Hematopoietic multipotent progenitor cell (in vitro differentiated cells): ENCODE data around the genes FOXD2 and SLC5A9.

GRCh38 chr1:47437473-47438474 is at the start of gene FOXD2:
FOXD2 (plus strand) TSS chr1:47438044.
- CAGE, long polyA plus RNA = no peak

- CAGE, long polyA plus RNA = no peak
Observed at GRCh38 chr1:47685059-47685258, 247.1 kb downstream of the FOXD2 start.

DNA sequence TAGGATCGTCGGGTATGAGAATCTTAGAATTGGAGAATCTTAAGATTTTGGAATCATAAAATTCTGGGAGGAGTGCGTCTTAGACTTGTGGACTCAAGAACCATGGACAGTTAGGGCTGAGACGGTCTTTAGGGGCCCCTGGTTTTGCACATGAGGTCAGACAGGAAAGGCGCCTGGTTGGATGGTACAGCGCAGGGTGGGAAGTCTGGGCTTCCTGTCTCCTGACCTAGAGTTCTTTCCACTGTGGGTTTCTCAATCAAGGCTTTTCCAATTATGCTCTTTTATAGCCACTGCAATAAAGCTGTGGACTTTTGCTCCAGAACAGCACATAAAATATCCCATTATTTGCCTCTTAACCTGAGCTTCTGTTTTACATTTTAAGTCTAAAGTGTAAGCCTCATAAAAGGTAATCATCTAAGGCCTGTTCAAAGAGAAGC is 270.2 kb downstream of the TRABD2B start:
- CAGE, long polyA plus RNA = no peak

DNA sequence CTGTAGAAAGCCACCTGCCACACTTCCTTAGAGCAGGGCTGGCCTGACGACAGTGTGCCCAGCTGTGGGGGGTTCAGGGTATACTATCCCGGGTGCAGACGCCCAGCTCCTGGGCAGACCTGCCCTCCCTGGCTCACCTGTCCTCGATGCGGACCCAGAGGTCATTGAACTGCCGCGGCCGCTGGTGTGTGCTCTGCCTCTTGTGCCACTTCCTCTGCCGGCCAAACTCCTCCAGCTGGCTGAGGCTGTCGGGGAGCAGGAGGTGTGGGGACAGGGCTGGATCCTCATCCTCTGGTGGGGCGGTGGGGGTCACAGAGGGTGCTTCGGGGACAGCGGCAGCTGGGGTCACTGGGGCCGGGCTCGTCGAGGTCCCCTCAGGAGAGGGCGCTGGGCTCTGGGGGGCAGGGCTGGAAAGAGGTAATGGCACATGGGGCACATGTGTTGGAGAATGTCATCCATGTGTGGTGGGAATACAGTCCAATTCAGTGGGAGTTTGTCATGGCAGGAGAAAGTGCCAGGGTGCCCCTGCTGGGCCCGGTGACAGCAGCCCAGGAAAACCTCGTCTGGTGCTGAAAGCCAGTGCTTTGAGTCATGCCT is 222.1 kb downstream of the TRABD2B start:
- CAGE, long polyA plus RNA = no peak

GRCh38 chr1:47980720-47981471 is 16.3 kb downstream of the TRABD2B start:
- CAGE, long polyA plus RNA = no peak

DNA sequence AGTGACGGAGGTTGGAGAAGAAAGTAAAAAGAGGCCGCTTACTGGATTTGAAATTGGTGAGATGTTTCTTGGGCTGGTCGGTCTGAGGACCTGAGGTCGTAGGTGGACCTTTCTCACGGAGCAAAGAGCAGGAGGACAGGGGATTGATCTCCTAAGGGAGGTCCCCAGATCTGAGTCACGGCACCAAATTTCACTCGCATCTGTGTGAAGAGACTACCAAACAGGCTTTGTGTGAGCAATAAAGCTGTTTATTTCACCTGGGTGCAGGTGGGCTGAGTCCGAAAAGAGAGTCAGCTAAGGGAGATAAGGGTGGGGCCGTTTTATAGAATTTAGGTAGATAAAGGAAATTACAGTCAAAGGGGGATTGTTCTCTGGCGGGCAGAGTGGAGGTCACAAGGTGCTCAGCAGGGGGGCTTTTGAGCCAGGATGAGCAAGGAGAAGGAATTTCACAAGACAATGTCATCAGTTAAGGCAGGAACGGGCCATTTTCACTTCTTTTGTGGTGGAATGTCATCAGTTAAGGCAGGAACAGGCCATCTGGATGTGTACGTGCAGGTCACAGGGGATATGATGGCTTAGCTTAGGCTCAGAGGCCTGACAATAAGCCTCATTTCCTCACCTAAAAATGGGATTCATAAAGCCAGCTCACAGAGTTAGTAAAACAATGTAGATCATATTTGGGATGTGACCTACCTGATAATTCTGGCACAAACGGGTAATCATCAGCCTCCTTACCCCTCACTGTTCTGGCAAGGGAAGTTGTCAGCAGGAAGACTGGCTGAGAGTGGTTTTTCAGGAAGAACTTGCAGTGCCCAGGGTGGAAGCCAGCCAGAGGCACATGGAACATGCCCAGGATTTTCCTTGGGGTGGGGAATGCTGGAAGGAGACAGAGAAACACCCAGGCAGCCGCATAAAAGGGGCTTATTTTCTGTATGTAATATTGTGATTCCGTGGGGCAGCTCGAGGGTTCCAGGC is 8.0 kb upstream of the SLC5A9 start:
- CAGE, long polyA plus RNA = no peak

GRCh38 chr1:48222423-48222813 is at the start of gene SLC5A9:
SLC5A9 (plus strand) TSS chr1:48222716.
- CAGE, long polyA plus RNA = no peak

DNA sequence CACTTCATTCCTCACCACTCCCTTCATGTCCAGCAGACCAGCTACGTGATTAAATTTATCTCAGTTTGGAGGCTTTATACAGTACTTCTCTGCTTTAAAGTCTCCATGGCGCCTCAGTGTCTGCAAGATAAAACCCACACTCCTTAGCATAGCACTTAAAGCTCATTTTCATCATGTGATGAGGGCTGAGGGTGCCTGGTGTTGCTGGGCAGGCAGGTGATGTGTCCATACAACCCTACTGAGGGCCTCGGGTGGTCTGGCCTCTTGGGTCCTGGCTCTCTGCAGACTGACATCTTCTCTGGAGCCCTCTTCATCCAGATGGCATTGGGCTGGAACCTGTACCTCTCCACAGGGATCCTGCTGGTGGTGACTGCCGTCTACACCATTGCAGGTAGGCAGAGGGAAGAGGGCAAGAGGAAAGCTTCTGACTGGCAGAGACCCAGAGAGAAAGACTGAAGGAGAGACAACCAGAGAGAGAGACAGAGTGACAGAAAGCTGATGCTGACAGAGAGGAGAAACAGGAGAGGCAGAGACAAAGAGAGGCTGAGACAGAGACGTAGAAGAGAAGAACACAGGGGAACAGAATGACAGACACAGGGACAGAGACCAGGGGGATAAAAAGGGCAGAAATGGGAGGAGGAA is 7.9 kb downstream of the SLC5A9 start:
- CAGE, long polyA plus RNA = no peak

GRCh38 chr1:48241521-48242787 is 19.4 kb downstream of the SLC5A9 start:
- CAGE, long polyA plus RNA = no peak

DNA sequence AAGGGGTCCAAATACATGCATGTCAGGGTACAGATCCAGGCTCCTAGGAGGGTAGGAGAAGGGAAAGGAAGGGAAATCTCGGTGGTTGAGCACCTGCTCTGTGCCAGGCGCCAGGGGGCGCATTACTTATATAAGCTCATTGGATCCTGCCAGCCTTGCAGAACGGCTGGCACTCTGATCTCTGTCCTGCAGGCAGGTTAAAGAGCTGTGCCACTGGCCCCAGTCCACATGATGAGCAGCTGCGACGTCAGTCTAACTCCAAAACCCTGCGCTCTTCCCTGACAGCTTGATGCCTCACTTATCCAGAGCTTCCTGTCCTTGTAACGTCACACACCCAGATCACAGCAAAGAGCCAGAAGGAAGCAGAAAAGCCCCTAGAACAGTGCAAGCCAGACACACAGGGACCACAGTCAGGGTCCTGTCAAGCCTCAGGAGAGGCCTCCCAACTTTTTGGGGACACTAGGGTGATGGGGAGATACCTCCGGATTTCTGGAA is 99.2 kb downstream of the BEND5 start:
- CAGE, long polyA plus RNA = no peak

GRCh38 chr1:50450982-50451238 is 27.7 kb upstream of the DMRTA2 start:
- CAGE, long polyA plus RNA = no peak

DNA sequence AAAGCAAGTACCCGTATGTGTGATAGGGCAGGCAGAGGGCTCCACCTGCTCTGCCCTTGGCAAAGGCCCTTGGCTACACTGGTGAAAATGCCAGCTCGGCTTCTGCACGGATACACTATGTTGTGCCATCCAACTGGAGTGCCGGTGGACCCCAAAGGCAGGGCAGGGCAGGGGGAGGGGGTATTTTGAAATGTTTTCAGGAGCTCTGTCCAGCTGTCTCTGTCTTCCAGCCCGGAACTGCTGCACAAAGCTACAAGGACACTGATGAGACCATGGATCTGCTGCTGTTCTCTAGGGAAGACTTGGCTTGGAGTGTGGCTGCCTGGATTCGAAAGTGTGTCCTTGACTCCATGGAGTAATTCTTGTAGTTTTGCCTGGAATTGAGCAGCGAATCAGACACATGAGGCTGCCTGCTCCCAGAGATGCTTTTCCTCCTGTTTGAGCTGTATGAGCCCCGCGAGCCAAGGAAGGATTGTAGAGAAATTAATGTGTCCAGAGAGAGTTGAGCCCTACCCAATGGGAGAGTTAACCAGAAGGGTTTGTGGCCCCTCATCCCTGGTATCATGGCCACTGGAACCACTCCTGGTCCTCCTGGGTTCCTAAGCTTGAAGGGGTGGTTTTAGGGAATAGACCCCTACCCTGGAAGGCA is 42.3 kb downstream of the TTC39A start:
- CAGE, long polyA plus RNA = no peak

GRCh38 chr1:51296615-51297257 is 33.6 kb downstream of the TTC39A start:
- CAGE, long polyA plus RNA = no peak

GRCh38 chr1:51303750-51304257 is 26.6 kb downstream of the TTC39A start:
- CAGE, long polyA plus RNA = no peak

DNA sequence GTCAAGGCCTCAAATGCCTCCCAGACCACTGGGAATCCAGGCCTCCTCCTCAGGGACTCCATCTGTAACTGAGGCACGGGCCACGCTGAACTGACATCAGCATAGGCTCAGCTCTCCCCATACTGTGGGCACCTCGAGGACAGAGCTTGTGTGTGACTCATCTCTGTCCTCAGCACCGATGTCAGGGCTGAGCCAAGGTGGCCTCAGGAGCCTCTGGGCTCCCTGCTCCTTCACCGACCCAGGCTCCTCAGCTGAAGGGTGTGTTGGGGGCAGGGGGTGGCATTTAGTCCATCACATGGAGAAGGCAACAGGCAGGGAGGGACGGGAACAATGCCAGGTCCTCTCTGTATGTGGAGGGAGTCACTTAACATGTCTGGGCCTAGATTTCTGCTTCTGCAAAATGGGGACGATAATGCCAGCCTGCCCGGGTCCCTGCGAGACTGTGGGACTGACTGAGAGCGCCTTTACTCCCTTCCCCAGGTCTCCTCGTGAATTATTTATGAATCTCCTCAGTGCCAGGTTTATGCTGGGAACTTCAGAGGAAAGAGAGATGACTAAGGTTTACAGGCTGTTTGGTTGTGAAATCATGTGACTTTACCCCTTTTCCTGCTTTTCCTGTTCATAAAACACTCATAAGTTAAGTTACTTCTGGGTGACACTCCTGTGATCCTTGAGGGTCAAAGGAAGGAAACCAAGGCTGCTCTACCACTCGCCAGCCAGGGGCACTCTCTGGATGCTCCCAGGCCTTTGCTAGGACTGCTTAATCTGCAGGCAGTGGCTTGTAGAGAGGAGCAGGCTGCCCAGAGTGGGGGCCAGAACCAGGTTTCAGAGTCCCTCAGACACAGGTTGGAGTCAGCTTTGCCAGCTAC is 16.2 kb downstream of the TTC39A start:
- CAGE, long polyA plus RNA = no peak

DNA sequence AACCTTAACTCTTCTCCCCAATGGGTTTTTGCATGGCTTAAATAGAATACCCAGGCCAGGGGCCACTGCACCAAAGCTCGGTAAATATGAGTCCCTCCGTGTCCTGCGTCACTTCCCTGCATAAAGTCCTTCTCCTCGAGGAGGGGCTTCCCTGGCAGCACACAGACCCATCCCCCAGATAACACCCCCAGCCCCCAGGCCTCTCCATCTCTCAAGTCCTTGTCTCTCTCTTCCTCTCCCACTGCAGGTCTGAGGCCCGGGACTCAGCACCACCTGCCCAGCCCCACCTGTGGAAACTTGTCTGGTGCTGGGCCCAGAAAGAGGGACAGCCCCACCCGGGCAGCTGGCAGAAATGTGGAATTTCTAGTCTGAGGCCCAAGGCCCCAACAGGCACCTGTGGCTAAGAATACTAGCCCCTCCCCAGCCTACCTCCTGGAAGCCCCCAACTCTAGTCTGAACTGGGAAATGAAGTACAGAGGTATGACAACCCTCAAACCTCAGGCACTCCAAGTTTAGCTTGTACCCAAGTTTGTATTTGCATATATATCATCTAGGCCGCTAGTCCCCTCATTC is 15.4 kb downstream of the TTC39A start:
- CAGE, long polyA plus RNA = no peak

GRCh38 chr1:51569358-51570202 is 47.3 kb upstream of the OSBPL9 start:
- CAGE, long polyA plus RNA = no peak

DNA sequence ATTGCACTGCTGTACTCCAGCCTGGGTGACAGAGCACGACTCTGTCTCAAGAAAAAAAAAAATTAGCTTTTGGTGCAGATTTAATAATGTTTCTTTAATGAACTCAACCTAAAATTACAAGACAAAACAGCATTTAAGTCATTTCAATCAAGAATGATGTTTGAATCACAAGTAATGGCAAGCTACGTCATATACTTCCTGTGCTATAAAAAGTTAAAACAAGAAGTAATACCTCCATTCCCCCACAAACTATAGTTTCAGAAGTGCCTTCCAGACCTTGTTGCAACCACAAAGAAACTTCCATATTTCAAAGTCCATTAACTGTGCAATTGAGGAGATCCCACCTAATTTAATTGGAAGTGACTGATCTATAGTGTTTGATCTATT is 15.2 kb downstream of the NRDC start:
- CAGE, long polyA plus RNA = no peak

GRCh38 chr1:51963713-51964256 is 26.7 kb downstream of the RAB3B start:
- CAGE, long polyA plus RNA = no peak

- CAGE, long polyA plus RNA = no peak
Observed at GRCh38 chr1:51976704-51977673, 13.5 kb downstream of the RAB3B start.